Mesangial cell (primary cell): ENCODE measurements around the gene SPSB4.

- RAMPAGE, long total RNA, result no peak
These were observed 30.7 kb downstream of the TRIM42 start for GRCh38 chr3:140708540-140708931.

DNA sequence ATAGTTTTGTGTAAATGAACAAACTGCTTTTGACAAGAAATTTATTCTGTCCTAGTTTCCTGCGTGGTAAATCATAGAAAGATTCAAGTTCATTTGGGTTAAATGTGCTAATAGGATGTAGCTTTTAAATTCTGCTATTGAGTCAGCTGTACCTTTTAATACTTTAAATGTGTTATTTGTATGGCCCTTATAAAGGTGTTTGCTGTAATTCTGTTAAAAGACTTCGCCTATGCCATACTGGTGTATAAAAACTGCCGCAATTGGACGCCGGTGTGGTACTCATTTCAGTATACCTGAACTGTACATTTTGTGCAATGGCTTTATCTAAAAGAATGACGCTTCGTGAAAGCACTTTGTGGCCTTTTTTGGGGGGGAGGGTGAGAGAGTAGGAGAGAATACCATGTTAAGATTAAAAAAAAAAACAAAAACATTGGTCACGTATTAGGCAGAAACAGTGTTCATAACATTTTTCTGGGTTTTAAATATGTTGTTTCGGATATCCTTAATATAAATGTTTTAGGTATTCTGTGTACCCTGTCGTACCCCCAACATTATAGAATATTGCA is 36.0 kb downstream of the SLC25A36 start:
- RAMPAGE, long total RNA, result no peak

DNA sequence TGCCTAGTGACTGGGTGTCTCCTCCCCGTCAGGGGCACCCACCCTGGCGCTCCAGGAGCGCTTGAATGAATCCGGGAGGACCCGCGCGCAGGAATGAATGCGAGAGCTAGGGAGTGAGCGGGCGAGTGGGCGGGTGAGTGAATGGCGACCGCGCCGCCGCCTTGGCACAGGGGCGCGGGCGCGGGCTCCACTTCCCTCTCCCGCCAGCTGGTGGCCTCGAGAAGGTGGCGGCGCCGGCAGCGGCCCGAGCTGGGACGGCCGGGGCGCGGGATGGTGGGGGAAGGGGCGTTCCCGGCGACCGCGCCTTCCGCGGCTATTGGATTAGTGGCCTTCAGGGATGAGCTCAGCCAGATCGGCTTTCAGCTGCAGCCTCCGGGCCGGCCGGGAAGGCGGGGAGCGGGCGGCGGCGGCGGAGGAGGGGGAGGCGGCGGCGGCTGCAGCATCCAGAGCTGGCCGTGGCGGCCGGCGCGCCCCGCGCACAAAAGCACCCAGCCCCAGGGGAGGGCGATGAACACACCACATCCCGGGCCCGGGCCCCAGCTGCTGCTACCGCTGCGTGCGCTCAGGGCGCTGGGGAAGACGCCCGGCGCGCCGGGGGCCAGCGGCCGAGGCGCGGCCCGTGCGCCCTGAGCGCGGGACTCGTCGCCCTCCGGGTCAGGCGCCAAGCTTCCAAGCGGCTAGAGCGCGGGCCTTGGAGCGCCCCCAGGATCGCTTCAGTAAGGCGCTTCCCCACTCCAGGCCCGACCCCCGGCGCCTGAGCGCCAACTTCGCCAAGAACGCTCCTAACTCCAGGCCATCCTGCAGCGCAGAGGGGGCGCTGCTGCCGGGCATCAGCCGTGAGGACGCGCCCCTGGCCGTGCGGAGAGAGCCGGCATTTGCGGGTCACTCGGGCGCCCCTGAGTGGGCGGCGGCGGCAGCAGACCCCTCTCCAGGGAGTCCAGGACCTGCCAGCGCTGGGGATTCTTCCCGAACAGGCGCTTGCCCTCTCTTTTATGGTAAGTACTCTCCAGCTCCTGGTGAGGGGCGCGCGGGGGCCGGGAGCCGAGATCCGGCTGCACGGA is at the start of gene SPSB4:
Gene SPSB4, plus strand, starts transcription at position 350 of the 1,061 bp plus-strand sequence.
- RAMPAGE, long total RNA, result no peak

- RAMPAGE, long total RNA, result no peak
These were observed 64.8 kb downstream of the SPSB4 start for GRCh38 chr3:141116015-141116299.

DNA sequence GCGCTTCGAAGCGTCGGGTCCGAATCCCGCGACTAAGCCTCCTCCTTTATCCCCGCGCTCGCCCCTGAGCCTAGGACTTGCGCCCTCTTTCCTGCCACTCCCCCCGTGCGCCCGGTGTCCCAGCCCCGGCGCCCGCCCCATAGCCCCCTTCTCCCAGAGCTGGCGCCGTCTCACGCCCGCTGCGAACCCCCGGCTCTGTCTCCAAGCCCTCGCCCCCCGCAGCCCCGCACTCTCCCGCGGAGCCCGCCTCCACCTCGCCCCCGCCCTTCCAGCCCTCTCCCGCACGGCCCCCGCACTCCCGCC is 387 bp downstream of the PXYLP1 start:
- RAMPAGE, long total RNA, result no peak

GRCh38 chr3:141243360-141243768 is 11.7 kb downstream of the PXYLP1 start:
- RAMPAGE, long total RNA, result no peak

DNA sequence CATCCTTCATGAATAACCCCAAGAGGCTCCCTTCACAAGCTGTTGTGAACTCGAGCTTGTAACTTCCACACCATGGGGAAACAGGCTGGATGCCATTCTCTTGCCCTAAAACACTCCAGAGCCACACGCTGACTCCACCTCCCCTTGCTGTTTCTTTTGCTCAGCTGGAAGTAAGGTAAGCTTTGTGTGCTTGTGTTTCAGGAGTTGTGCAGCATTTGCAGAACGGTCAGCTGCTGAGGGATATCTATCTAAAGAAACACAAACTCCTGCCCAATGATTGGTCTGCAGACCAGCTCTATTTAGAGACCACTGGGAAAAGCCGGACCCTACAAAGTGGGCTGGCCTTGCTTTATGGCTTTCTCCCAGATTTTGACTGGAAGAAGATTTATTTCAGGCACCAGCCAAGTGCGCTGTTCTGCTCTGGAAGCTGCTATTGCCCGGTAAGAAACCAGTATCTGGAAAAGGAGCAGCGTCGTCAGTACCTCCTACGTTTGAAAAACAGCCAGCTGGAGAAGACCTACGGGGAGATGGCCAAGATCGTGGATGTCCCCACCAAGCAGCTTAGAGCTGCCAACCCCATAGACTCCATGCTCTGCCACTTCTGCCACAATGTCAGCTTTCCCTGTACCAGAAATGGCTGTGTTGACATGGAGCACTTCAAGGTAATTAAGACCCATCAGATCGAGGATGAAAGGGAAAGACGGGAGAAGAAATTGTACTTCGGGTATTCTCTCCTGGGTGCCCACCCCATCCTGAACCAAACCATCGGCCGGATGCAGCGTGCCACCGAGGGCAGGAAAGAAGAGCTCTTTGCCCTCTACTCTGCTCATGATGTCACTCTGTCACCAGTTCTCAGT is 60.7 kb downstream of the PXYLP1 start:
- RAMPAGE, long total RNA, result no peak

- RAMPAGE, long total RNA, result no peak
These were observed 948 bp downstream of the ZBTB38 start for GRCh38 chr3:141369158-141369746.

- RAMPAGE, long total RNA, result no peak
These were observed 17.6 kb downstream of the ZBTB38 start for GRCh38 chr3:141385602-141386601.

- RAMPAGE, long total RNA, result no peak
These were observed 55.1 kb upstream of the RASA2 start for GRCh38 chr3:141431388-141432446.

- RAMPAGE, long total RNA, result no peak
These were observed 31.1 kb upstream of the RASA2 start for GRCh38 chr3:141455544-141456257.

DNA sequence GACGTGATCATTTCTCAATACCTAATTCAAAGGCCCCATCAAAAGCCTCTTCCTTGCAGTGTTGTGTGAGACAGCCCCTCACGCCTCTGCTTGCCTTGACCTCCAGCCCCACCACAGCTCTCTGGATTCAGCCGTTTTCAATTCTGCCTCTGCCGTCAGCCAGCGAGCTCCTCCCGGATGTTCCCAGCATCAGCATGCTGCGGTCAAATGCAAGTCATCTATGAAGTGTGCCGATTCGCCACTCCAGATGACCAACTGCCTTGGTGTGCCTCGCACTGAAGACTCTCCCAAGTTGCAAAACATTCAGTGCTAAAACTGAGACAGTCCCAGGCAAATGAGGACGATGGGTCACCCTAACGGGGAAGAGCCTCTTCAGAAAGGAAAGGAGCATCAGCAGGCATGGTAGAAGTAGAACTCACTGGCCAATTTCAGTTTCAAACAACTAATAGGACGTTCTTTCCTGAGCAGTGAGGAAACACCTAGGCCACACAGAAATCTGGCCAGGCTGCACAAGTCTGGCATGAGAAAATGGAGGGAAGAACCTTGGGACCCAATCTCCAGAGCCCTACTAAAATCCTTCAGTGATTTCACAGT is 30.5 kb upstream of the RASA2 start:
- RAMPAGE, long total RNA, result no peak

DNA sequence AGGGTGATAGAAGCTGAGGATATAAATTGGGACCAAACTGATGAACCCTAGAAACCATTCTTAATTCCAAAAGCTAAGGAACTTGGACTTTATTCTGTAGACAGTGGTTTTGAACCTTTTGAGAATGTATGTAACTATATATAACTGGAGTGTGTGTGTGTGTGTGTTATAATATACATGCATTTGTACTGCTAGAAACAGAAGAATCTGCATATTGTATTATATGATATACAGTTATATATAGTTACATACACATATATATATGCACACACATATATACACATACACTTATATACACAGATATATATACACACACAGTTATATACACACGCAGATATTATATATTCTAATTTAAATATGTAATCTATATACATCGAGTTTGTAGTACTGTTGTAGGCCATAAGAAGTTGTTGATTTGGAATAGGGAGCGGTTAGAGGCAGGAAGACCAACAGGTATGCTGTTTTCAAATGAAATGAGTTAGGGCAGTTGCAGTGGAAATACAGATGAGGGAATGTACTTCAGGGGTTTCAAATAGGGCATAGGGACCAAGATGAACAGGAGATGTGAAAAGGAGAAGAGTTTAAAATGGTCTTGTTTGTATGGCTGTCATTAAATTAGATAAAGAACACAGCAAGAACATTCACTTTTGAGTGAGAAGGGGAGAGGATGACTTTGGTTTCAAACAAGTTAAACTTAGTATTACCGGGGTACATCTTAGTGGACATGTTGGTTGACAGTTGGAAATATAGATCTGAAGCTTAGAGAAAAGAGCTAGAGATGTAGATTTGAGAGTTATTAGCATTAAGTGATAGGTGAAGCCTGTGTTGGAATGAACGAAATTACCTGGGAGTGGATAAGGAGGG is 33.8 kb downstream of the RASA2 start:
- RAMPAGE, long total RNA, result no peak

DNA sequence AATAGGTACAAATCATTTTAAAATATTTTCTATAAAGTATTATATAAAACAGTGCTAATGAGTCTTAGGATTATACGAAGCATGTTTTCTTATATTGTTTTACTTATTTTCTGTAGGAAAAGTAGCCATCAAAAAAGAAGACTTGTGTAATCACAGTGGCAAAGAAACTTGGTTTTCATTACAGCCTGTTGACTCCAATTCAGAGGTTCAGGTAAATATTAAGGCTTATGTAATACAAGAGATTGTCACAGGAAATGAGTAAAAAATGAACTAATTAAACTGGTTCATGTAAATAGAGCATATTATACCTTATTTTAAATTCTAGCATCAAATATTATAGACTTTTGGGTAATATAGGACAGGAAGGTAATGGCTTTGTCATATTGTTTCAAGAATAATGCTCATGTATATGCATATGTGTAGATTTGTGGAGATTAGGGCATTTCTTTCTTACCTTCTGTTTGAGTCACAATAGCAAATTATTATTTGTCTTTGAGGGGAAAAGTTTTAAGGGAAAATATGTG is 42.8 kb downstream of the RASA2 start:
- RAMPAGE, long total RNA, result no peak

DNA sequence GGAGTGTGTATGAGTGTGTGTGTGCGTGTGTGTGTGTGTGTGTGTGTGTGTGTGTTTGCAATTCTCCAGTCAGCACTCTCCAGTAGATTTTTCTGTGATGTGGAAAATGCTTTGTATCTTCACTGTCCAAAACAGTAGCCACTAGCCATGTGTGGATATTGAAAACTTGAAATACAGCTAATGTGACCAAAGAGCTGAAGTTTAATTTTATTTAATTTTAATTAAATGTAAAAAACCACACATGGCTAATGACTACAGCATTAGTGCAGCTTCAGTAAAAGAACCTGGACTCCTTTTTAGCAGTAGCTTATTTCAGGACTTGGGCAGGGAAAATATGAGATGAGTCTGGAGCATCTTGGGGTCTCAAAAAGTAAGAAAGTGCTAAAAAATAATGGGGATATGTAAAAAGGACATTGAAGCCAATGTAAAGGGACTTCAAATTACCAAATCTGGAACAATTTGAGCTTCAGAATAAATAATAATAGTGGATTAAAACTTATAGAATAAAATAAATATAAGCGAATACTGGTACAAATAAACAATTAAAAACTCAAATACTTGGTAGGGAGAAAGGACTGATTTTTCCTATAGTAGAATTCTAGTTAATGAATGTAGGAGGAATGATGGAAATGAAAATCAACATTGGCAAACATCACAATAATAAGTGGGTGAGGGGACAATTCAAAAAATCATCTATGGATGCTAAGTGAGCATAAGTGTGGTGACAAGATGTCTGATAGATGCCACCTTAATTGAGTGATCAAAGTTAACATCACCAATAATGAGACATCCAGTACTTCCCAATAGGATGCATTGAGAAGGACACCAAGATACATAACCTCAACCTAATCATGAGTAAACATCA is 62.9 kb downstream of the RASA2 start:
- RAMPAGE, long total RNA, result no peak

DNA sequence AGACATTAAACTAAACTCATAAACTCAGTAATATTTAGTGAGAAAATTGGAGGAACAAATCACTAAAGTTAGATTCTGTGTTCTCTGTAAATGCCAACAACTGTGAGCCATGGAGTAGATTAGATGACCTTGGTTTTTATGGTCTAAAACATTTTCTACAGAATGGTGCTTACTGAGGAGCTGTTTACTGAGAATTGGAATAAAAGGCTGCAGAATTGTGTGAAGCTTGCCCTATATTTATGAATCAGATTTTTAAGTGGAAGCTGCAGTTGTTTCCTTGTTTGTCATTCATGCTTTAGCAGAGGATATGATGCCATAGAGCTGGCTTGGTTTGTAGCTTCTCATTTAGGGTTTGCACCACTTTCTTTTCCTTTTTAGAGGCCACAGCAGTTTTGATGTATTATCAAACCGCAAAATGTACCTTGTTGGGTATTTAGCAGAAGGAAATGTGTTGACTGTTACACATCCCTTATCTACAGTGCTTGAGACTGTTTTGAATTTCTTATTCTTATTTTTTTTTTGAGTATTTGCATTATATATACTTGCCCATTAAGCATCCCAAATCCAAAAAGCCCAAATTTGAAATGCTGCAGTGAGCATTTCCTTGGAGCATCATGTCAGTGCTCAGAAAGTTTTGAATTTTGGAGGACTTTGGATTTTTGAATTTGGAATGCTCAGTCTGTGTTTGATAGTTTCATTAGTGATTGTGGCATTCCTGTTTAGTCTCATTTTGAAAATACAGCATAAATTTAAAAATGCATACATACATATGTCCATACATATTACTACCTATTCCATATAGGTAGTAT is 66.3 kb downstream of the RASA2 start:
- RAMPAGE, long total RNA, result no peak

- RAMPAGE, long total RNA, result no peak
These were observed 113.5 kb downstream of the RASA2 start for GRCh38 chr3:141600171-141600858.

- RAMPAGE, long total RNA, result no peak
These were observed 78.0 kb upstream of the RNF7 start for GRCh38 chr3:141660150-141660485.

GRCh38 chr3:141896266-141897225 is 20.1 kb downstream of the ATP1B3 start:
- RAMPAGE, long total RNA, result no peak

DNA sequence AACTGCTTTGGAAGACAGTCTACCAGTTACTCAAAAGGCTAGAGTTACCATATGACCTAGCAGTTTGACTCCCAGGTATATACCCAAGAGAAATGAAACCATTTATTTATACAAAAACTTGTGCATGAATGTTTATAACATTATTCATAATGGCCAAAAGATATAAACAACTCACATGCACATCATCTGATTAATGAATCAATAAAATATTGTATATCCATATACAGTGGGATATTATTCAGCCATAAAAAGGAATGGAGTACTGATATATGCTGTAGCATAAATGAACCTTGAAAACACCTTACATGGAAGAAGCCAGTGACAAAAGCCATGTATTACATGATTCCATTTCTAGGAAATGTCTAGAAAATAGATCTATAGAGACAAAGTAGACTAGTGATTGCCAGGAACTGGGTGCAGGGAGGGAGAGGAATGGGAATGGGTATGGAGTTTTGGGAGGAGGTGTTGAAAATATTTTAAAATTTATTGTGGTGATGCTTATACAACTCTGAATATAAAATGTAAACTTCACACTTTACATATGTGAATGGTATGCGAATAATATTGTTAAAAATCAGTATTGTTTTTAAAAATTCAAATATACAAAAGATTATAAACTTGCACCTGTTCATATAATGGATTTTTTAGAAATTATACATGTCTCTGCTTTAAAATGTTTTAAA is 22.4 kb downstream of the ATP1B3 start:
- RAMPAGE, long total RNA, result no peak